ENCODE results near the gene SIX2.

DNA sequence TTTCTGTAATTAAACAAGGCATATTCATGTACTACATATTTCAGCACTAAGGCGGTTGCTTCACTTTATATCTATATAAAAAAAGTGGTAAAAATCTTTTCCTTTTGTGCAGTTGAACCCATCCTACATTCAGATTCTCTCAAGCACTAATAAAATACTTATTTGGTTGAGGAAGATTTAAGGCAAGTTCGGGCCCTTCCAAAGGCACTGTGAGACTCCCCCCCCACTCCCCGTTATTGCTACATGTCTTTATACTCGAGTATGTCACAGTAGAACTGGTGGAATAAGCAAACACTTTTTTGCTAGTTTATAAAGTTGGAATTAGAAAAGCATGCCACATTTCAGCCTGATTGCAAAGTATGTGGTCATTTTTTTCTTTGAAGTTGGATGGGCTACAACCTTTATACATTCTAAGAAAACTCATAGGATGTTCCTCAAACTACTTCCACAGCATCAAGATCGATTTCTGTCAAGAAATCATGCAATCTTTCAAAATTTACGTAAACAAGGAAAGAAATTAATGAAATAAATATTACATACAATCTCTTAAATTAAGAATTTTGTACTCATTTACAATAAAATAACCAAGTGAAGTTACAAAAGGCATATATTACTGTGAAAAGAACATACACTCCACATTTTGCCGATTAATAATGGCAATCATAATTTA lies 3.6 kb downstream of the ZFP36L2 start:
- RRBS, result no CpG with 5 or more reads among the region's 7 CpGs

GRCh38 chr2:43251215-43251716 lies 24.9 kb upstream of the ZFP36L2 start:
- RRBS, result no CpG with 5 or more reads among the region's 5 CpGs

GRCh38 chr2:43253895-43254348 lies 27.5 kb upstream of the ZFP36L2 start:
- RRBS, result no CpG with 5 or more reads among the region's 3 CpGs

DNA sequence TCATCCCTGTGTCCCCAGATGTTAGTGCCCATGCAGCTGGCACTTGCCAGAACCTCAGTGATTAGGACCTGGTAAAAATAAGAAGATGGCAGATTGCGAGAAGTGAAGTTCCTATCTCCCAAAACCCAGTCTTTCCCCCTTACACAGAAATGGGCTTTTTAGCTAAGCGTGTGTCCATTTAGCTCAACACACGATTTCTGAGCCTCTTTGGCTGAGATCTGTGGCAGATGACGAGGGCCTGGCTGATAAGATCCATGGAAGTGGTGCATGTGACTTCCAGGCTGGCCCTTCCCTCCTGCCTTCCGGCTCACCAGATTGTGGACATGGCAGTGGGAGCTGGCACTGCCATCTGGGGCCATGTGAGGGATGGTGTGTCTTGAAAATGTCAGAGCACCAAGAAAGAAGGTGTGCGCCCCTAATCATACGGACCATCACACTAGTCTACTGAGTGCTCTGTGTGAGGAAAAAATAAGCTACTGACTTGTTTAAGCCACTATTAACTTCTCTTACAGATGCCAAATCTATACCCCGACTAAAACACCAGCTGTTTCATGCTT lies 41.0 kb upstream of the ZFP36L2 start:
- RRBS, result no CpG with 5 or more reads among the region's 8 CpGs

GRCh38 chr2:43826266-43826598 lies 12.4 kb downstream of the ABCG5 start:
- RRBS, result no CpG with 5 or more reads among the region's 6 CpGs

- RRBS, result no CpG with 5 or more reads among the region's 4 CpGs
These were observed 31.2 kb downstream of the ABCG8 start for GRCh38 chr2:43869856-43870516.

GRCh38 chr2:43917921-43918913 lies 77.6 kb downstream of the LRPPRC start:
- RRBS, result no CpG with 5 or more reads among the region's 13 CpGs

- RRBS, result no CpG with 5 or more reads among the region's 2 CpGs
These were observed 35.2 kb downstream of the LRPPRC start for GRCh38 chr2:43960448-43961081.

GRCh38 chr2:44102889-44103338 lies 65.8 kb upstream of the PPM1B start:
- RRBS, result no CpG with 5 or more reads among the region's 5 CpGs

DNA sequence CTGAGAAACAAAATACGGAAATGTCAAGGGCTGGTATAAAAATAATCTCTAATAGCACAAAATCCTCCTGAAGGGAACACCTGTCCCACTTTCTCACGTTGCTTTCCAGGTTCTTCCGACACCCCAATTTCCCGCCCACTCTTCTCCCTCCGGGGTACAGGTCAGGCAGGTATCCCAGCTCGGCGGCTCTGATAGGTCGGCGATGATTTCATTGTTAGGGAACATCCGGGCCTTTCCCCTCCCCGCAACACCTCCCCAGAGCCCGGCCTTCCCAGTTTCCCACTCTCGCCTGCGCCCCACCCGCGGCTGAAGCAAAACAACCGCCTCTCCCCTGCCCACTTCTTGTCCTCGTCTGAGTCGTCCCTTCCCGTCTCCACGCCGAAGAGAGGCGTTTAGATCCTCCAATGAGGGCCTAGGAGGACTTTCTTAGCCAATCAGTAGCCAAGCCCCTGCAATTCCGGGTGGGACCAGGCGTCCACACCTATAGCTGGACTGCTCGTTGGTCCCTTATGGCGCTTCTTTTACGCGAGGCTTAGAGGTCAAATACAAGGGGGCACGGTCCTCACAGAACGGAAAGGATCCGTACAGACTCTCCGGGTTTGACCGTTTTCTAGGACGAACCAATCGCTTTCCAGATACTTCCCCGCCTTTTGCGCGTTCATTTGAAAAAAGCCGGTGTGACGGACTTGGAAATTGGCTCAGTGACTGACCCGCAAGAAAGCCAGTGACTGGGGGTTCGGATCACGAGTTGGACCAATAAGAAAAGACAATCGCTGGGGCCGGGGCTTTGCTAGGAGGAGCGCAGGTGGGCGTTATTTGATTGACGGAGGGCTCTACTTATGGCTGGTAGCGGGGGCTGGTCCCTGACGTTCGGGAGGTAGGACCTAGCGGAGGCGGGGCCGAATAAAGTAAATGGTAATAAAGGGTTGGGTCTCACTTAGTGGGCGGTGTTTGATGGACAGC lies 729 bp upstream of the PPM1B start:
- RRBS, result 5% methylated on average over 14 of the region's 56 CpGs

DNA sequence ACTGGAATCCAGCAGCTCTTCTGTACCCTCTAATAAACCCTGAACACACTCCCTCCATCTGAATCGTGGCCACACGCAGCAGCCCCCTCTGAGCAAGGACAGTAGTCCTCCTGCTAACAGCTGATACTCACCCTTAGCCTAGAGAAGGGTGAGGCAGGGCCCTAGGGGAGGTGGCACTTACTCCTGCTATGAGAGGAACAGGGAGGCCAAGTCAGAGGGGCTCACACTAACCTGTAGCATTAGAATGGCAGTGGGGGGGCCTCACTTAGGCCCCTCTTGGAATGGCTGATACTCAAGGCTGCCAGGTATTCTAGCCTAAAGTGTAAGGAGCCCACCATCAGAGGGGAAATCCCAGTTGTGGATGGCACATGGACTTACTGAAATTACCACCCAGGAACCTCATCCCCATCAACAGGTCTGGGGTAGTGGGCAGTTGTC lies 185.8 kb upstream of the SIX3 start:
- RRBS, result no CpG with 5 or more reads among the region's 2 CpGs

DNA sequence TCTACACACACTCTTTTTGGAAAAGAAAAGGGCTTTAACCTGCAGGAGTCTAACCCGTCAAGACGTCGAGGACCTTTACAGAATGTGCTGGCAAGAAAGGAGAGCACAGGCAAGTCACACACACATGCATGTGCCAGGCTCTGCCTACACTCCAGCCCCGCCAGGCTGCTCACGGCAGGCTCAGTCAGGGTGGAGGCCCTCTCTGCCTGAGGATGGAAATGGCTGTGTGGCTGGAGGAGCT lies 10.2 kb downstream of the SIX3 start:
- RRBS, result no CpG with 5 or more reads among the region's 5 CpGs

- RRBS, result 9% methylated on average over 30 of the region's 89 CpGs
These were observed 527 bp downstream of the SIX2 start for GRCh38 chr2:45008540-45009310.

GRCh38 chr2:45009311-45010563 lies at the start of gene SIX2:
Gene SIX2 (minus strand): TSS chr2:45009452.
- RRBS, result 7% methylated on average over 39 of the region's 109 CpGs

GRCh38 chr2:45651067-45651408 lies 437 bp upstream of the PRKCE start:
- RRBS, result 3% methylated on average over 12 of the region's 49 CpGs

- RRBS, result no CpG with 5 or more reads among the region's 8 CpGs
These were observed 33.3 kb downstream of the PRKCE start for GRCh38 chr2:45684510-45685406.

GRCh38 chr2:45741382-45741998 lies 90.0 kb downstream of the PRKCE start:
- RRBS, result no CpG with 5 or more reads among the region's 8 CpGs

GRCh38 chr2:45812863-45813971 lies 161.7 kb downstream of the PRKCE start:
- RRBS, result no CpG with 5 or more reads among the region's 15 CpGs

- RRBS, result no CpG with 5 or more reads among the region's 12 CpGs
These were observed 255.1 kb downstream of the PRKCE start for GRCh38 chr2:45906418-45907135.

DNA sequence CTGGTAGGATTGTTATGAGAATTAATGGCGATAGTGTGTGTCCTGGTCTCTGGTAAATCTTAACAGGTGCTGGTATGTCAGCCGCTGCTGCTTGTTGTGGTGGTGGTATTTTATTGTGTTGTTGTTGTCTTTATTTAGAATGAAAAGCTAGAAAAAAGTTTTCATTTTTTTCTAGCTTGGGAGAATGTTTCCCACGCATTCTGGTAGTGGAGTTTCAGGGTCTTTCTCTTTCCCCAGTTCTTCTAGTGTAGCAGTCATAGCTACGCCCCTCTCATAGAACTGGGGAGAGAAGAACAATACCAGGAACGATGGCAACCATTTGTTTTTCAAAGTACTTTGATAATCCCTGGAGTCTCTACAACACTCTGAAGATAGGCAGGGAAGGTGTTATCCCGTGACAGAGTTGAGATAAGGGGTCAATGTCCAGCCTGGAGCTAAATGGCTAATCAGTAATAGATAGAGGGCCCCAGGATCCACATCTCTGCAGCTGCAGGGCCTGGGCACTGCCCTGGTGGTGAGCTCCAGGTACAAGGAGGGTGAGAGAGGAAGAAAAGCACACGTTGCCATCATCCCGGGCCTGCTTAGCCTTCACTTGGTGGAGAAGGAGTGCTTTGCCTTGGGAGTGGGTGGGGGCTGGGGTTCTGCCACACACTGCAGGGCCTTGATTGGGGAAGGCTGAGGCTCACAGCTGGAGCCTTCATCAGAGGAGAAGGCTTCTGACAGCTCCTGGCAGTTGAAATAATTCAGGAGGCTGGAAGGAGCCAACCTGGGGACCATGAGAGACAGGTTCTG lies 260.6 kb downstream of the PRKCE start:
- RRBS, result no CpG with 5 or more reads among the region's 8 CpGs